K562 (cell line): ENCODE measurements around the gene ATP6V0E2.

DNA sequence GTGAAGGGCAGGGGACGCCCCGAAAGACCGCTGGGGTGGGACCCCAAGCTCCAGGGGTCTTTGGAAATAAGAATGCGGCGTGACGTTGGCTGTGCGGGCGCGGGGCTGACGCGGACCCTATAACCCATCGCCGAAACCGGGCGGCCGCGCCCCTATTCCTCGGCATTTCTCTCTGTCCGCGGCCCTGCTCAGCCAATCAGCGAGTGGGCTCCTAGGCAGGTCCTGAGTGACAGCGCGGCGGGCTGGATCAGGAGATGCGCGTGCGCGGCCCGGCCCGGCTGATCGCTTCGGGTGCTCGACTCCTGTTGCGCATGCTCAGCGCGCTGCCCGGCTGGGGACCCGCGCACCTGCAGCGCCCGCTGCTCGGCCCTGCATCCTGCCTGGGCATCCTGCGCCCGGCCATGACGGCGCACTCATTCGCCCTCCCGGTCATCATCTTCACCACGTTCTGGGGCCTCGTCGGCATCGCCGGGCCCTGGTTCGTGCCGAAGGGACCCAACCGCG lies at the start of gene ATP6V0E2:
Gene ATP6V0E2, plus strand, starts transcription at position 305 of the 504 bp plus-strand sequence.
- RAMPAGE, long total RNA, result start-site peak on the plus strand centred at position 331 of the sequence, 49 bp wide, 214 and 617 reads in 2 replicates
- RRBS, result 2% methylated on average over 20 of the region's 57 CpGs
PRO-cap:
- standard, result bidirectional peak, plus-strand start at position 305 of the sequence, minus-strand start at position 142 of the sequence
- CoPRO, capped RNA only, 2 experiments, result peak in 2 of 2 experiments; most common plus-strand start position 305 of the sequence (in 2); most common minus-strand start position 205 of the sequence (in 2)
- CoPRO, capped and uncapped RNA, 2 experiments, result peak in 1 of 2 experiments; most common plus-strand start position 312 of the sequence (in 1); most common minus-strand start position 121 of the sequence (in 1)
- CoPRO, uncapped RNA only, 2 experiments, result no peak in any of the 2 experiments
CAGE:
- cytosol, long polyA plus RNA, result start-site peak on the plus strand centred at position 318 of the sequence, 36 bp wide, 359 and 28 reads in 2 replicates
- long polyA plus RNA, result start-site peak on the plus strand centred at position 317 of the sequence, 35 bp wide, 110 and 82 reads in 2 replicates
- nucleolus, long total RNA, result no peak
- nucleus, long polyA plus RNA, result no peak

DNA sequence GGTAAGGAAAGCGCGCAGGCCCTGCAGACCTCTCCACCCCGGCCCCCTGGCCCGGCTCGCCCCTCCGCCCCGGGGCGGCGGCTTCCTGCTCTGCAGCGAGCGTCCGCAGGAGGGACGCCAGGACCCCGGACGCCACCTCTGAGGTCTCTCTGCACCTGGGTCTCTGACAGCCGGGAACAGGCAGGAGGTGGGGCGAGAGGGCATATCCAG lies 305 bp downstream of the ATP6V0E2 start:
- RAMPAGE, long total RNA, result no peak
- RRBS, result 6% methylated on average over 12 of the region's 17 CpGs
PRO-cap:
- standard, result no peak
- CoPRO, capped RNA only, 2 experiments, result no peak in any of the 2 experiments
- CoPRO, capped and uncapped RNA, 2 experiments, result no peak in any of the 2 experiments
- CoPRO, uncapped RNA only, 2 experiments, result no peak in any of the 2 experiments
CAGE:
- cytosol, long polyA plus RNA, result no peak
- long polyA plus RNA, result no peak
- nucleolus, long total RNA, result no peak
- nucleus, long polyA plus RNA, result no peak

DNA sequence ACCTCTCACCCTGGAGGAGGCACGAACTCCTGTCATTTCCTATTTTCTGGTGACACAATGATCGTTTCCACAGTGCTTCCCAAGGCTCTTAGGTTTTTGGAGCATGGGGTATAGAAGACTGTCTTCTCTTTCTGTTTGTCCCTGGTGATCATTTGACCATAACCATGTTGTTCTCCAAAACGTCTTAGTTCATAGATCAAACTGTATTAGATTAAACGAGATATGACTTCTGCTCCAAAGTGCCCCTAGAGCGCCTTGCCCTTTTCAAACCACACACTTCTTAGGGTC lies 179.2 kb downstream of the ATP6V0E2 start:
- RAMPAGE, long total RNA, result no peak
- RRBS, result no CpG with 5 or more reads among the region's 5 CpGs
PRO-cap:
- standard, result no peak
- CoPRO, capped RNA only, 2 experiments, result no peak in any of the 2 experiments
- CoPRO, capped and uncapped RNA, 2 experiments, result no peak in any of the 2 experiments
- CoPRO, uncapped RNA only, 2 experiments, result no peak in any of the 2 experiments
CAGE:
- cytosol, long polyA plus RNA, result no peak
- long polyA plus RNA, result no peak
- nucleolus, long total RNA, result no peak
- nucleus, long polyA plus RNA, result no peak

GRCh38 chr7:150336809-150337034 lies 4.7 kb downstream of the RARRES2 start:
- RAMPAGE, long total RNA, result no peak
- RRBS, result no CpG with 5 or more reads among the region's 7 CpGs
PRO-cap:
- standard, result no peak
- CoPRO, capped RNA only, 2 experiments, result no peak in any of the 2 experiments
- CoPRO, capped and uncapped RNA, 2 experiments, result no peak in any of the 2 experiments
- CoPRO, uncapped RNA only, 2 experiments, result no peak in any of the 2 experiments
CAGE:
- cytosol, long polyA plus RNA, result no peak
- long polyA plus RNA, result no peak
- nucleolus, long total RNA, result no peak
- nucleus, long polyA plus RNA, result no peak

- RAMPAGE, long total RNA, result no peak
- RRBS, result 90% methylated on average over 7 of the region's 39 CpGs
PRO-cap:
- standard, result no peak
- CoPRO, capped RNA only, 2 experiments, result no peak in any of the 2 experiments
- CoPRO, capped and uncapped RNA, 2 experiments, result no peak in any of the 2 experiments
- CoPRO, uncapped RNA only, 2 experiments, result no peak in any of the 2 experiments
CAGE:
- cytosol, long polyA plus RNA, result no peak
- long polyA plus RNA, result no peak
- nucleolus, long total RNA, result no peak
- nucleus, long polyA plus RNA, result no peak
These were observed 4.0 kb downstream of the RARRES2 start for GRCh38 chr7:150337035-150338292.

- RAMPAGE, long total RNA, result no peak
- RRBS, result no CpG with 5 or more reads among the region's 6 CpGs
PRO-cap:
- standard, result no peak
- CoPRO, capped RNA only, 2 experiments, result no peak in any of the 2 experiments
- CoPRO, capped and uncapped RNA, 2 experiments, result no peak in any of the 2 experiments
- CoPRO, uncapped RNA only, 2 experiments, result no peak in any of the 2 experiments
CAGE:
- cytosol, long polyA plus RNA, result no peak
- long polyA plus RNA, result no peak
- nucleolus, long total RNA, result no peak
- nucleus, long polyA plus RNA, result no peak
These were observed 3.3 kb upstream of the ENSG00000284691 start for GRCh38 chr7:150402140-150402567.

DNA sequence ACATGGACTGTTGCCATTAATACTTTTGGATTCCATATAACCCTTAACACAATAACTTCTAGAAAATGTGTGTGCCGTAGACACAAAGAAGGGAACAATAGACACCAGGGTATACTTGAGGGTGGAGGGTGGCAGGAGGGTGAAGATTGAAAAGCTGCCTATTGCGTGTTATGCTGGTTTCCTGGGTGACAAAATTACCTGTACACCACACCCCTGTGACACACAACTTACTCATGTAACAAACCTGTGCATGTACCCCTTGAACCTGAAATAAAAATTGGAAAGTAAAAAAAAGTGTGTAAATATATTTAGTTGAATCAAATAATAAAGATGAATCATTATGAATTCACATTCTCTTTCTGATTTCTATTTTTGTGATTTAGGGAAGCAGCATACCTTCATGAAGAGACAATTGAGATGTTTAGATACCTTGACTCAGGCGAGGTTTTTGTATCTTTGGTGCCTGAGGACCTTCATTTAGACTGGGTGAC lies 28.7 kb downstream of the GIMAP8 start:
- RAMPAGE, long total RNA, result no peak
- RRBS, result no CpG with 5 or more reads among the region's 3 CpGs
PRO-cap:
- standard, result no peak
- CoPRO, capped RNA only, 2 experiments, result no peak in any of the 2 experiments
- CoPRO, capped and uncapped RNA, 2 experiments, result no peak in any of the 2 experiments
- CoPRO, uncapped RNA only, 2 experiments, result no peak in any of the 2 experiments
CAGE:
- cytosol, long polyA plus RNA, result no peak
- long polyA plus RNA, result no peak
- nucleolus, long total RNA, result no peak
- nucleus, long polyA plus RNA, result no peak

DNA sequence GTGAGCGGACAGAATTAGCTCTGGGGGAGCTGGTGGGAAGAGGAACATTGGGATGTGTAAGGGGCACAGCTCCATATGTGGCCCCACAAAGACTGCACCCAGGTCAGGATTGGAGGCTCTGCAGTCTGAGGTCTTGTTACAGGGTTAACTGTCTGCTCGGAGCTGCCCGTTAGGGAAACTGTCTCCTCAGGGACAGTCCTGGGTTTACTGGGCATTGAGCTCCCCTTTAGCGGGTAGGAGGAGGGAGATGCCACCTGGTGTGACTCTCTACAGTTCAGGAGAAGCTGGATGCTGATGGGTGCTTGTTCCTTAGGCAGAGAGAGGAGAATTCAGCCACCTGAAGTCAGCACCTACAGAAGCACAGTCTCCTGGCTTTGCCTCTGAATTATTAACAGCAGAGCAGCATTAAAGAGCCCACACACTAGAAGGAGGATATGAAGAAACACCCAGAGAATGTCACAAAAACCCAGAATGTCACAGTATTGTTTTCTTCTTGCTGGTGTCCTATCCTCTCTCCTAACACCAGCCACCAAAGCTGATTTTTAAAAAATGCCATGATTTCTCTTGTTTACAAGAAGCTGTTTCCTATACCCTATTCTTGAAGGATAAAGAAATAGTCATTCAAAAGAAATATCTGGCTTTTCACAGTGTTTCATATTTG lies 672 bp downstream of the GIMAP4 start:
- RAMPAGE, long total RNA, result no peak
- RRBS, result no CpG with 5 or more reads among the region's 4 CpGs
PRO-cap:
- standard, result no peak
- CoPRO, capped RNA only, 2 experiments, result no peak in any of the 2 experiments
- CoPRO, capped and uncapped RNA, 2 experiments, result no peak in any of the 2 experiments
- CoPRO, uncapped RNA only, 2 experiments, result no peak in any of the 2 experiments
CAGE:
- cytosol, long polyA plus RNA, result no peak
- long polyA plus RNA, result no peak
- nucleolus, long total RNA, result no peak
- nucleus, long polyA plus RNA, result no peak

GRCh38 chr7:150738197-150739355 lies 1.4 kb downstream of the GIMAP5 start:
- RAMPAGE, long total RNA, result no peak
- RRBS, result no CpG with 5 or more reads among the region's 9 CpGs
PRO-cap:
- standard, result no peak
- CoPRO, capped RNA only, 2 experiments, result no peak in any of the 2 experiments
- CoPRO, capped and uncapped RNA, 2 experiments, result no peak in any of the 2 experiments
- CoPRO, uncapped RNA only, 2 experiments, result no peak in any of the 2 experiments
CAGE:
- cytosol, long polyA plus RNA, result no peak
- long polyA plus RNA, result no peak
- nucleolus, long total RNA, result no peak
- nucleus, long polyA plus RNA, result no peak

DNA sequence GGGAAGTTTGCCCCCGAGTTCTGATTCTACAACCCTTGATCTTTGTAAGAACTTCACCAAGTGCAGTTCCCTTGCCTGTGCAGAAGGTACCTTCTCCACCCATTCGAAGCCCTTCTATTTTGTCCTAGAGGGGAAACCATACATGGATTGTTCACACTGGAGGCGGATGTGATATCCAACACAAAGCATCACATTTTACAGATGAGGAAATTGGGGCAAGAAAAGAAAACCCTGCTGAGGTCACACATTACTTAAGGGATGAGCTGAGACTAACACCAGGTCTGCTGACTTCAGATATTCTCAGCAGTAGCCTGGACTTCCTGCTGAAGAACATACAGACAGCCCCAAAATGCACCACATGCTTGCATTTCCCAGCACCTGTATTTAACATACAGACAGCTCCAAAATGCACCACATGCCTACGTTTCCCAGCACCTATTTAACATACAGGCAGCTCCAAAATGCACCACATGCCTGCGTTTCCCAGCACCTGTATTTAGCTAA lies 11.1 kb downstream of the GIMAP5 start:
- RAMPAGE, long total RNA, result no peak
- RRBS, result no CpG with 5 or more reads among the region's 5 CpGs
PRO-cap:
- standard, result no peak
- CoPRO, capped RNA only, 2 experiments, result no peak in any of the 2 experiments
- CoPRO, capped and uncapped RNA, 2 experiments, result no peak in any of the 2 experiments
- CoPRO, uncapped RNA only, 2 experiments, result no peak in any of the 2 experiments
CAGE:
- cytosol, long polyA plus RNA, result no peak
- long polyA plus RNA, result no peak
- nucleolus, long total RNA, result no peak
- nucleus, long polyA plus RNA, result no peak

- RAMPAGE, long total RNA, result no peak
- RRBS, result no CpG with 5 or more reads among the region's 2 CpGs
PRO-cap:
- standard, result no peak
- CoPRO, capped RNA only, 2 experiments, result no peak in any of the 2 experiments
- CoPRO, capped and uncapped RNA, 2 experiments, result no peak in any of the 2 experiments
- CoPRO, uncapped RNA only, 2 experiments, result no peak in any of the 2 experiments
CAGE:
- cytosol, long polyA plus RNA, result no peak
- long polyA plus RNA, result no peak
- nucleolus, long total RNA, result no peak
- nucleus, long polyA plus RNA, result no peak
These were observed 14.4 kb downstream of the GIMAP5 start for GRCh38 chr7:150751633-150752088.

DNA sequence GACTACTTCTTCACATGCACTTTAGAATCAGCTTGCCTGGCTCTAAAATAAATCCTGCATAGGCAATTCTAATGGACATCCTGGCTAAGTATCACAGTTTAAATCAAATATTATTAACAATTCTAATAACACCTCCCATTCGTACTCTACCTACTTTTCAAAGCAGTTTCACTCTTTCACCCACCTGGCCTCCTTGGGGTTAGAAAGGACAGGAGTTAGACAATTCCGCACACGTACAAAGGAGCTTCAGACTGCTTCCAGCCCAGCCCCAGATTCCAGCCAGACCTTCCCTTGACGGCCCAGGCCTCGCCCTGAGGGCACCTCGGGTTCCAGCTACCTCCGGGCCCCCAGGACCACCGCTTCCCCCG lies 753 bp downstream of the TMEM176B start:
- RAMPAGE, long total RNA, result no peak
- RRBS, result 5% methylated on average over 3 of the region's 9 CpGs
PRO-cap:
- standard, result no peak
- CoPRO, capped RNA only, 2 experiments, result no peak in any of the 2 experiments
- CoPRO, capped and uncapped RNA, 2 experiments, result no peak in any of the 2 experiments
- CoPRO, uncapped RNA only, 2 experiments, result no peak in any of the 2 experiments
CAGE:
- cytosol, long polyA plus RNA, result no peak
- long polyA plus RNA, result no peak
- nucleolus, long total RNA, result no peak
- nucleus, long polyA plus RNA, result no peak

DNA sequence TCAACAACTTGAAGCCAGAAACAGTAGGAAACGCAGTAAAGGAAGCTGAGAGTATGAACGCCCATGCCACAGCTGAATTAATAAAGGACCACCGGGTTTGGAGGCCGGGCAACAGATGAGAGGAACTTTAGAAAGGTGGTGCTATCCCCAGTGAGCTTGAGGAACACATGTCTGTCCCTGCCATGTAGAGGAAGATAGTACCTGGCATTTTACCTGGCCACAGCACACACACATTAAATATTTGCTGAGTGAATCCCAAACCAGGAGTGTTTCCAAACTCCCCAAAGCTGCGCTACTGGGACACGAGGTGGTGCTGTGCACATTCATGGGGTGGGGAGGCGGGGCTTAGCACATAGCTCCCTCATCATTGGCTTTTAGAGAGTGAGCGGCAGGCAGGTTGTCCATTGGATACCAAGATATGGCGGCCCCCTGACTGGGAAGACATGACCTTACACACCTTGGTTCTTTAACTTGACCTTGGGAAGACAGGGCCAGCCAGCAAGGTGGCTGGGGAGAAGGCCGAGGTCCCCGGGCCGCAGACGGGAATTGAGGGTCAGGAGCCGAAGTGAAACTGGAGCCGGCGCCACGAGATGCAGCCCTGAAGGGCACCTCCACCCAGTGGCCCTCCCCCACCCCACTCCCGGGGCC lies 23.8 kb downstream of the TMEM176A start:
- RAMPAGE, long total RNA, result no peak
- RRBS, result 79% methylated on average over 8 of the region's 18 CpGs
PRO-cap:
- standard, result no peak
- CoPRO, capped RNA only, 2 experiments, result no peak in any of the 2 experiments
- CoPRO, capped and uncapped RNA, 2 experiments, result no peak in any of the 2 experiments
- CoPRO, uncapped RNA only, 2 experiments, result no peak in any of the 2 experiments
CAGE:
- cytosol, long polyA plus RNA, result no peak
- long polyA plus RNA, result no peak
- nucleolus, long total RNA, result no peak
- nucleus, long polyA plus RNA, result no peak

- RAMPAGE, long total RNA, result no peak
- RRBS, result 95% methylated on average over 2 of the region's 16 CpGs
PRO-cap:
- standard, result no peak
- CoPRO, capped RNA only, 2 experiments, result no peak in any of the 2 experiments
- CoPRO, capped and uncapped RNA, 2 experiments, result no peak in any of the 2 experiments
- CoPRO, uncapped RNA only, 2 experiments, result no peak in any of the 2 experiments
CAGE:
- cytosol, long polyA plus RNA, result no peak
- long polyA plus RNA, result no peak
- nucleolus, long total RNA, result no peak
- nucleus, long polyA plus RNA, result no peak
These were observed 30.6 kb downstream of the KCNH2 start for GRCh38 chr7:150947628-150947871.

GRCh38 chr7:151027669-151028368 lies 431 bp upstream of the ABCB8 start:
- RAMPAGE, long total RNA, result no peak
- RRBS, result no CpG with 5 or more reads among the region's 32 CpGs
PRO-cap:
- standard, result bidirectional peak, plus-strand start at chr7:151028452, minus-strand start at chr7:151028177
- CoPRO, capped RNA only, 2 experiments, result peak in 2 of 2 experiments; most common minus-strand start chr7:151028177 (in 2)
- CoPRO, capped and uncapped RNA, 2 experiments, result peak in 2 of 2 experiments; most common minus-strand start chr7:151028177 (in 2)
- CoPRO, uncapped RNA only, 2 experiments, result peak in 1 of 2 experiments; most common minus-strand start chr7:151028138 (in 1)
CAGE:
- cytosol, long polyA plus RNA, result no peak
- long polyA plus RNA, result no peak
- nucleolus, long total RNA, result no peak
- nucleus, long polyA plus RNA, result no peak

- RAMPAGE, long total RNA, result no peak
- RRBS, result no CpG with 5 or more reads among the region's 9 CpGs
PRO-cap:
- standard, result no peak
- CoPRO, capped RNA only, 2 experiments, result no peak in any of the 2 experiments
- CoPRO, capped and uncapped RNA, 2 experiments, result no peak in any of the 2 experiments
- CoPRO, uncapped RNA only, 2 experiments, result no peak in any of the 2 experiments
CAGE:
- cytosol, long polyA plus RNA, result no peak
- long polyA plus RNA, result no peak
- nucleolus, long total RNA, result no peak
- nucleus, long polyA plus RNA, result no peak
These were observed 306 bp upstream of the ASIC3 start for GRCh38 chr7:151047974-151048475.

- RAMPAGE, long total RNA, result no peak
- RRBS, result 90% methylated on average over 3 of the region's 20 CpGs
PRO-cap:
- standard, result no peak
- CoPRO, capped RNA only, 2 experiments, result no peak in any of the 2 experiments
- CoPRO, capped and uncapped RNA, 2 experiments, result no peak in any of the 2 experiments
- CoPRO, uncapped RNA only, 2 experiments, result peak in 2 of 2 experiments; most common plus-strand start chr7:151099856 (in 1)
CAGE:
- cytosol, long polyA plus RNA, result no peak
- long polyA plus RNA, result no peak
- nucleolus, long total RNA, result no peak
- nucleus, long polyA plus RNA, result no peak
These were observed 13.7 kb downstream of the AGAP3 start for GRCh38 chr7:151099800-151100491.

- RAMPAGE, long total RNA, result no peak
- RRBS, result no CpG with 5 or more reads among the region's 14 CpGs
PRO-cap:
- standard, result unidirectional peak, plus-strand start at chr7:151239022
- CoPRO, capped RNA only, 2 experiments, result no peak in any of the 2 experiments
- CoPRO, capped and uncapped RNA, 2 experiments, result no peak in any of the 2 experiments
- CoPRO, uncapped RNA only, 2 experiments, result peak in 2 of 2 experiments; most common minus-strand start chr7:151238820 (in 1)
CAGE:
- cytosol, long polyA plus RNA, result no peak
- long polyA plus RNA, result no peak
- nucleolus, long total RNA, result no peak
- nucleus, long polyA plus RNA, result no peak
These were observed 6.5 kb downstream of the CHPF2 start for GRCh38 chr7:151238611-151239283.

DNA sequence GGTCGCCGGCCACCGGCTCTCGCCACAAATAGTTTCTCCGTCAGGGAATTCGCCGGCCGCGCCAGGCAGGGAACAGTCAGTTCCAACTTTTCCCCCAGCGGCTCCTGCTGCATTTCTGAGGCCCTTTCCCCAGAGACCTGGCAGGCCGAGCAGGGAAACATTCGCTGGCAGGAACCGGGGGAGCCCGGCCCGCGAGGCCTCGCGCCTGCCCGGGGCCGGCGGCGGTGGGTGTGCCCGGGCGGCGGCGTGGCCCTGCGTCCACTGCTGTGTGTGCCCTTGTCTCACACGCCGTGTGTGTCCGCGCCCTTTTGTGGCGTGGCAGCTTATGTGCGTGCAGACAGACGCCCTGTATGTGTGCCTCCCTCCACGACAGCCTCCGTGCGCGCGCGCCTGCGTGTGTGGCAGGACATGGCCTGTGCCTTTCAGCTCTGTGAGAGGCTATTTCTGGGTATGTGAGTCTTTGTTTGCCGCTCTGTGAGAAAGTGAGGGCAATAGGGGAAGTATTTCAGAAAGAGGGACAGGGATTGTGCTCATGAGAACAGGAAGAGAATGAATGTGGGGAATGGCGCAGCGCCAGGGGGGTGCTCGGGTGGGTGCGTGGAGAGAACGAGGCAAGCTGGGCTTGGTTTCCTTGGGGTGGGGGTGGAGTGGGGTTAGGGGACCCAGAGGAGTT lies 657 bp upstream of the SMARCD3 start:
- RAMPAGE, long total RNA, result no peak
- RRBS, result no CpG with 5 or more reads among the region's 47 CpGs
PRO-cap:
- standard, result no peak
- CoPRO, capped RNA only, 2 experiments, result no peak in any of the 2 experiments
- CoPRO, capped and uncapped RNA, 2 experiments, result no peak in any of the 2 experiments
- CoPRO, uncapped RNA only, 2 experiments, result no peak in any of the 2 experiments
CAGE:
- cytosol, long polyA plus RNA, result no peak
- long polyA plus RNA, result no peak
- nucleolus, long total RNA, result no peak
- nucleus, long polyA plus RNA, result no peak